Penis (tissue), 1 donor: Measurements from ENCODE around the genes GADD45A and NEGR1.

DNA sequence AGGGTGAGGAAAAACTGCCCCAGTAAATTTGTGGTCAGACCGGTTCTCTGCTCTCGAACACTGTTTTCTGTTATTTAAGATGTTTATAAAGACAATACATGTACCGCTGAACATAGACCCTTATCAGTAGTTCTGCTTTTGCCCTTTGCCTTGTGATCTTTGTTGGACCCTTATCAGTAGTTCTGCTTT is 83.6 kb upstream of the SERBP1 start:
- PRO-cap = no peak

- PRO-cap = no peak
Observed at GRCh38 chr1:67514074-67514486, 83.9 kb upstream of the SERBP1 start.

GRCh38 chr1:67558405-67558711 is 126.6 kb upstream of the GADD45A start:
- PRO-cap = no peak

DNA sequence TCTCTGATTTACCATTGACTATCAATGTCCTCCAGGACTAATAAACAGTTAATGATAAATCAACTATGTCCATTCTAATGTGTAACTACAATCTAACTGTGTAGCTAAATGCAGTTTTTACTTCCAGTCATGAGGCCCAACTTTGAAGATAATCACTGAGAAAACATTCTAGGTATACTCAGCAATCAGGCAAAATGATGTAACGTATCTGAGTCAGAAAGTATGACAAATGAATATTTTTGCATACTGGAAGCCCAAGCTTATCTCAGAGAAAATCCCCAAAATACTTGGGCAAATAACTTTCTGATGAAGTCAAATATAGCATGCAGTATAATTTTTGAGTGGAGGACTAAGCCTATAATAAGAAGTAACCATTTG is 2.5 kb upstream of the GADD45A start:
- PRO-cap = no peak

DNA sequence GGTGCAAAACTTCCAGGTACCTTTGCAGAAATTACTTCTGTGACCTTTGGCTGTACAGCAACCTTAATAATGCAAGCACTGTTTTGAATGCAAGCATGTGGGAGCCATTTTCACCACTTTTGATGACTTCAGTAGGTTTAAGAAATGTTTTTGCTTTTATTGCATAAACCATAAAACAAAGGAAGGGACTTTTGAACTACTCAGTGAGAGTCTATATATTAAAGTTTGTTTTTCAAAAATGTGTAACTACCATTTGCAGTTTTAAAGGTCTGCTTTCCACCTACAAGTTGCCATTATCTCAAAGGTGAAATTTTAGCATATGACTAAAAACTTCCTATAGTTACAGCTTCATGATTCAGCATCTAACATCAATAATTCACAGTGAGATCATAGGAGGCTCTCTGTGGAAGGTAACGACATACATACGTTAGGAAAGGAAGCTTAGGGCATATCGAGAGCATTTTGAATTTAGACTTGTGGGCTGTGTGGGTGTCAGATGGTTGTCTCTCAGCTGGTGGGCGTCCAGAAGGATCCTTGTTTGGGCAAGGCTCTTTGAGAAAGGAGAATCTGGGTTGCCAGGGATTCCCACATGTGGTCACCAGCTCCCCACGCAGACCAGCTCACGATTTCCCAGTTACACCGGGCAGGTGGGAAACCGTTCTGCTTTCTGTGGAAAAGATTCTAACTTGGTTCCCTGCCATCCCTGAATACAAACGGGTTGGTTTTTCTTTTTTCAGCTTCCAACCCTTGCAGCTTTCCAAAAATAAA is 963 bp upstream of the GADD45A start:
- PRO-cap = no peak

DNA sequence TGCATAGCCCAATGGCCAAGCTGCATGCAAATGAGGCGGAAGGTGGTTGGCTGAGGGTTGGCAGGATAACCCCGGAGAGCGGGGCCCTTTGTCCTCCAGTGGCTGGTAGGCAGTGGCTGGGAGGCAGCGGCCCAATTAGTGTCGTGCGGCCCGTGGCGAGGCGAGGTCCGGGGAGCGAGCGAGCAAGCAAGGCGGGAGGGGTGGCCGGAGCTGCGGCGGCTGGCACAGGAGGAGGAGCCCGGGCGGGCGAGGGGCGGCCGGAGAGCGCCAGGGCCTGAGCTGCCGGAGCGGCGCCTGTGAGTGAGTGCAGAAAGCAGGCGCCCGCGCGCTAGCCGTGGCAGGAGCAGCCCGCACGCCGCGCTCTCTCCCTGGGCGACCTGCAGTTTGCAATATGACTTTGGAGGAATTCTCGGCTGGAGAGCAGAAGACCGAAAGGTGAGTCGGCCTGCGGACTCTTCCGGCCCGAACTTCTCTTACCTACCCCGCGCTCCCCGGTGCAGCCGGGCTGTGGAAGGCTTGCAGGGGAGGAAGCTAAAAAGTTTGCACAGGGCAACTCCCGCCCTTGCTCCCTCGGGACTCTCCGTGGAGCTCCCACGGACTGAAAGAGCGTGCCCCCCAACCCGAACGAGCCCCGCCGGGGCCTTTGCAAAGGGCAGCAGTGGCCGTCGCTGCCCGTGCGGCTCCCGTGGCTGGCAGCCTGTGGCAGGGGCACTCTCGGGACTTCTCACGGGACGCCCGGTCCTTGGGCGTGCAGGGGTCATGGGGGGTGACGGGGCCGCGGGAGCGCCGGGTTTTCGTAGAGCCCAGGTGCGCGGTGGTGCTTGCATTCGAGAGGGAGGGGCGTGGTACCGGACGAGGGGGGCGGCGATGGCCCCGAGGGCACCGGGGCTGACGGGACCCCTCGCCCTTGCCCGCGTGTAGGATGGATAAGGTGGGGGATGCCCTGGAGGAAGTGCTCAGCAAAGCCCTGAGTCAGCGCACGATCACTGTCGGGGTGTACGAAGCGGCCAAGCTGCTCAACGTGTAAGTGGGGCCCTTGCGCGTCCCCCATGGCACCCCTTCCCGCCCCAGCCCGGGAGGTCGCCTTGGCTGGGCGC is at the start of gene GADD45A:
TSS of gene GADD45A (plus strand) at position 98 of the 1,097 bp plus-strand sequence.
- PRO-cap = bidirectional peak, plus-strand start at position 98 of the sequence, minus-strand start outside the sequence; bidirectional peak, plus-strand start at position 760 of the sequence, minus-strand start at position 645 of the sequence

DNA sequence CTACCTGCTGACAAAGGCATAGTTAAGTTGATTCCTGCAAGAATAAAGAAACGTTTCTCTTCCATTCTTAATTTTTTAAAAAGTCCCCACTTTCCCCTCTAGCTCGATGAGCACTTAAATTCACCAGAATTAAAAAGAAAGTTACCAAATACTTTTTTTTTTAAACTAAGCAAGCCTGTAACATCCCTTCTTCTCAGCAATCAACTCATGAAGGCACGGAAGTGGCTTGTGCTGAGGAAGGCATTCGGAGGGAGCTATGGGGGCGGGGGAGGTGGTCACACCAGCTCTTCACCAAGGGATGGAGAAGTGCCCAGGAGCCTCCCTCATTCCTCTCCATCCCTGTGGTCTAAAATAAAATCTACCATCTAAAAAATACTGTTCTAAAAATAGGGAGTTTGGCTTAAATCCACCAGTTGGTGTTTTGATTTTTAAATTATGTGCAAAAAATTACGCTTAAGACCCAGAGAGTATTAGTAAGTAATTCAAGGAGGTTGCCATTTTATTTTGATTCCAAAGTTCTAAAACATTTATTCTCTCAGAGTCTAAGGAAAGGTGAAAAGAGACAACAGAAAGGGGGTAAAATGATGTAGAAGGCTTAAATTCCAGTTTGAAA is 61.4 kb downstream of the GADD45A start:
- PRO-cap = no peak

- PRO-cap = no peak
Observed at GRCh38 chr1:67766116-67766811, 67.0 kb downstream of the GNG12 start.

GRCh38 chr1:67814467-67815132 is 18.7 kb downstream of the GNG12 start:
- PRO-cap = no peak

- PRO-cap = no peak
Observed at GRCh38 chr1:68174711-68175118, 57.6 kb downstream of the WLS start.

- PRO-cap = no peak
Observed at GRCh38 chr1:68218370-68218962, 13.9 kb downstream of the WLS start.

DNA sequence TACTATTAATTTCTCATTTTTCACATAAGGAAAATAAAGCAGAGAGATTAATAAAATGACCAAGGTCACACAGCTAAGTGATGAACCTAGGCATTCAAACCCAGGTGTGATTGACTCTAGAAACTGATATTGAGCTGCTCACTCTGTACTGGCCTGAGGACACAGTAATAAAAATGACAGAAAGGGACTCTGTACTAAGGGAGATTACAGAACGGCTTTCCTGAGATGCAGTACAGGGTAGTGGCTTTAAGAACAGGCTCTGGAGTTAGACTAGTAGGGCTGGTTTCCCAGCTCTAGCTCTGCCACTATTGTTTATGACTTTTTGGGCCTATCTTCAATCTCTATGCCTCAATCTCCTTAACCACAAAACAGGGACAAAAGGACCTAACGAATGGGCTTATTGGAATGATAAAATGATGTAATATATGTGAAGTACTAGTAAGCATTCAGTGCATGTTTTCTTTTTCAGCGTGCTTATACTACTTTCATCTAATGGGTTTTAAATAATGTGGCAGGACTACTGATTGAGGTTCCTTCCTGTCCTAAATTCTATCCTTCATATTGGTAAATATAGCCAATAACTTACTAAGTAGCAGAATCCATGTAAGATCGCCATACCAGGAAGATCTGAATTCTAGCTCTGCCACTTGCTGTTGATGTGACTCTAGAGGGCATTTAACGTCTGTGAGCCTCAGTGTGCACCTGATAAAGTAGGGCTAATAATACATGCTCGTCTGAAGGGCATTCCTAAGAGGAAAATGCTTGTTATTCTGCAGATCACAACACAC is 1.3 kb downstream of the DEPDC1 start:
- PRO-cap = no peak

- PRO-cap = no peak
Observed at GRCh38 chr1:70037952-70038557, 167.3 kb downstream of the LRRC40 start.

GRCh38 chr1:70237279-70237962 is 16.2 kb downstream of the SRSF11 start:
- PRO-cap = no peak

GRCh38 chr1:70338699-70339252 is 15.7 kb downstream of the ANKRD13C start:
- PRO-cap = no peak

DNA sequence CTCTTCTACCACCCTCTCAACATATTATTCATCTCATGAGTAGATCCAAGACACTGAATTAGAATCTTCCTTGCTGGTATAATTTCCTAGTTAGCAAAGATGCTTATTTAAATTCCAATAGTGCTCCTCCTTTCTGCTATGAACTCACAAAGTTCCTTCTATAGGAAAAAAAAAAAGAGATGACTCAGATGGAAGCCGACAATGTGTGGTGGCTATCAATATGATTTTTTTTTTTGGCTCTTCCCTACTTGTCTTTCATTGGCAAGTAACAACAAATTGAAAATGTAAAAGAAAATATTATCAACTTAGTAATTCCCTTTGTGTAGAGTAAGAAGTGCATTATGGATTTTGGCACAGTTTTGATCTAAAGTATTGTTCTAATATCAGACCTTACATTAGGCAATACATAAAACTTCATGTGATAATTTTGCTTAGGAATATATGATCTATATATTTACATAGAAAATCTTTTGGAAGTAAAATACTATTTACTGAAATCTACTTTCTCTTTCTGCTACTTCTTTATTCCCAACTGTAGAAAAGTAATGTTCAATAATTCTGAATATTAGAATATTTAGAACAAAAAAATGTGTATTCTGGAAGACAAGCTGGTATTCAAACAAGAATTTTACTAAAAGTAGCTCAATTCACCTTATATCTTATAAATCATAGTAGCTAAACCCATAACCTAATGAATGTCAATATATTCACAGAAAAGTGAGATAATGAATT is 355.7 kb downstream of the NEGR1 start:
- PRO-cap = no peak

DNA sequence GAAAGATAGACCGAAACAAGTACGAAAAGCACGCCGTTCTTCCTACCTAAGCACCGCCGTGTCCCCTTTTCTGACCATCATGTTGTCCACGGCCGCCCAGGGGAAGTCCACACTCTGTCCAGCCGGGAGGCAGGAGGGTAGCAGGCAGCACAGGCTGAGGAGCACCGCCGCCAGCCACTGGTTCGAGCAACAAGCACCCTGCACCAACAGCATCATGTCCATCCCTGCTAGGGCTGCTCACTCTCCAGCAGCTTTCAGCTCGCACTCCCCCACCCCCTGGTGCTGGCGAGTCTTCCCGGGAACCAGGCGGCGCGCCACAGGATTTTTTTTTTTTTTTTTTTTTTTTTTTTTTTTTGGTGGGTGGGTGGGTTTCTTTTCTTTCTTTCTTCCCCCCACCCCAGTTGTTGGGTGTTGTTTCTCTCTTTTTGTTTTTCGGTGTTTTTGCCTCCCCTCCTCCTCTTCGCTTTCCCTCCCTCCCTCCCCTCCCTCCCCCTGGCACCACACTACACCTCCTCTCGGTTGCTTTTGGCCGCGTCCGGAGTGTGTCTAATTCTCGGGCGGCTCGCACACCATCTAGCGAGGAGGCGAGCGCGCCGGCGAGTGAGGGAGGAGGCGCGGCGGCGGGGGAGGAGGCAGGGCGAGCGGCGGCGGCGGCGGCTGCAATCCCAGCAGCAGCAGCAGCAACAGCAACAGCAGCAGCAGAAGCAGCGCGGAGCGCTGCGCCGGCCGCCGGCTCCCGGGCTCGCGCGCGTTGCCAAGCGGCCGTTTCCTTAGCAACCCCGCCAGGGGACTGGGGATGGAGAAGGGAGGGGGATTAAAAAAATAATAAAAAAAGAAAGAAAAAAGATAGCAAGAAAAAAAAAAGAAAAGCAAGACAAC is at the start of gene NEGR1:
TSS of gene NEGR1 (minus strand) at position 267 of the 879 bp plus-strand sequence.
- PRO-cap = bidirectional peak, plus-strand start at position 701 of the sequence, minus-strand start at position 602 of the sequence

- PRO-cap = unidirectional peak, minus-strand start at chr1:73183867
Observed at GRCh38 chr1:73183743-73184044, 901.4 kb upstream of the NEGR1 start.

- PRO-cap = no peak
Observed at GRCh38 chr1:74470761-74471241, 41.6 kb downstream of the LRRC53 start.

GRCh38 chr1:74821863-74822271 is 88.9 kb downstream of the TYW3 start:
- PRO-cap = unidirectional peak, plus-strand start at chr1:74822038